GM19240 (cell line): ENCODE measurements around the genes PPIB, KBTBD13 and CILP.

DNA sequence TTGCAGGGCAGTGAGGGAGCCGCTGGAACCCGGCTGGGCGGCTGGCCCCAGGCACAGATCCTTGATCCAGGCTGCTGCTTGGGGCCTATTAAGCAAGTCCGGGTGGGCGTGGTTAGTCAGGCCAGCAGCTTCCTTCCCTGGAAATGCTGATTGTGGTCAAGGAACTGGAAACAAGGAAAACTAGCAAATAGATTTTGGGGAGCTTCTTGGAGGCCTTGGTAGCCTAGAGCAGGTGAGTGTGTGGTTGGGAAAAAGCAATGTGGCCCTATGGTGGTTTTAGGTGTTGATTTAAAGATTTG is 17.8 kb upstream of the SNX22 start:
- RRBS, result 94% methylated on average over 3 of the region's 5 CpGs

GRCh38 chr15:64162456-64163637 is at the start of gene PPIB:
Gene PPIB, minus strand, starts transcription at chr15:64163022.
- RRBS, result 2% methylated on average over 34 of the region's 90 CpGs

DNA sequence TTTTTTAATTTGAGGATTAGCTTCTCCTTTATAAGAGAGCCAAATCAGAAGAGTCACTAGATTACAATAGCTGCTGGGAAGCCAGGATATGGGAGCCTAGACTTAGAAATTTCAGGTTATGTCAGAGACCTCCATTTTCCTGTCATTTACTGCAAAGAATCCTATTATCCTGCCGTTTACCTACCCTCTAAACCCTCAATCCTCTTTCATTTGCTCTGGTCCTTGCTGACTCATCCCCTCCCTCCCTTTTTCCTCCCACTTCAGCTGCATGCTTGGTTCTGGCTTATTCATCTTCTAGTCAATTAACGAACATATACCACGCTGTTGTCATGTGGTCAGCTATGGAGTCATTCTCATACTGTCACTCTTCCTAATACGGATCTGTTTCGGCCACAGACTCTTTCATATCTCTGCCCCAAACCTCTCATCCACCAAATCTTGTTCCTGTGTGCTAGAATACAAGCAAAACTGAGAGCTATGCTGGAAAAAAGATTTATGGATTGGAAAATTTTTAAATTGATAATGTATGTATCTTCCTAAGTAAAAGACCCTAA is 83.9 kb upstream of the PPIB start:
- RRBS, result no CpG with 5 or more reads among the region's 5 CpGs

GRCh38 chr15:64633949-64634466 is 141.4 kb downstream of the RBPMS2 start:
- RRBS, result no CpG with 5 or more reads among the region's 2 CpGs

DNA sequence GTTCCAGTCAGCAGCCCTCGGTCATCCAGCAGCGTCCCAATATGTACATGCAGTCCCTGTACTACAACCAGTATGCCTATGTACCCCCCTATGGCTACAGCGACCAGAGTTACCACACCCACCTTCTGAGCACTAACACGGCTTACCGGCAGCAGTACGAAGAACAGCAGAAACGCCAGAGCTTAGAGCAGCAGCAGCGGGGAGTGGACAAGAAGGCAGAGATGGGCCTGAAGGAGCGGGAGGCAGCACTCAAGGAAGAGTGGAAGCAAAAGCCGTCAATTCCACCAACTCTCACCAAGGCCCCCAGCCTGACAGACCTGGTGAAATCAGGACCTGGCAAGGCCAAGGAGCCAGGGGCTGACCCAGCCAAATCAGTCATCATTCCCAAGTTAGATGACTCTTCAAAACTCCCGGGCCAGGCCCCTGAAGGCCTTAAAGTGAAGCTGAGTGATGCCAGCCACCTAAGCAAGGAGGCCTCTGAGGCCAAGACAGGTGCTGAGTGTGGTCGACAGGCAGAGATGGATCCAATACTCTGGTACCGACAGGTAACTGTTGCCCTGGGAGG is 99.6 kb downstream of the RBPMS2 start:
- RRBS, result no CpG with 5 or more reads among the region's 13 CpGs

DNA sequence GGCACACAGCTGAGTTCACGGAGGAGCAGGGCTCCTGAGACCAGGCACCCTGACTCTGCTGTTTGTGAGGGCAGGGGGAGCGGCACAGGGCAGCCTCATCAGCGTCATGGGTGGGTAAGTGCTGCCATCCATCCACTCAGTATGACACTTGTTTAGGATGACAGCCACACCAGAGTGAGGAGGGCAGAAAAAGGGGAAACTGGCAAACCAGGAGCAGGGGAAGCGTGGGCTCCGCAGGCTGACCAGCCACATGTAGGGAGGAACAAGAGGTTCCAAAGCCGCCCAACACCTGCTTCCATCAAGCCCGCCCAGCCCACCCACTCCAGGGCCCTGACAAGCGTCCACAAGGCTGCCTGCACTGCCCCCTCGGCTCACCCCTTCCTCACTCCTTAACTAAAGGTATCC is 19.9 kb downstream of the RBPMS2 start:
- RRBS, result no CpG with 5 or more reads among the region's 9 CpGs

DNA sequence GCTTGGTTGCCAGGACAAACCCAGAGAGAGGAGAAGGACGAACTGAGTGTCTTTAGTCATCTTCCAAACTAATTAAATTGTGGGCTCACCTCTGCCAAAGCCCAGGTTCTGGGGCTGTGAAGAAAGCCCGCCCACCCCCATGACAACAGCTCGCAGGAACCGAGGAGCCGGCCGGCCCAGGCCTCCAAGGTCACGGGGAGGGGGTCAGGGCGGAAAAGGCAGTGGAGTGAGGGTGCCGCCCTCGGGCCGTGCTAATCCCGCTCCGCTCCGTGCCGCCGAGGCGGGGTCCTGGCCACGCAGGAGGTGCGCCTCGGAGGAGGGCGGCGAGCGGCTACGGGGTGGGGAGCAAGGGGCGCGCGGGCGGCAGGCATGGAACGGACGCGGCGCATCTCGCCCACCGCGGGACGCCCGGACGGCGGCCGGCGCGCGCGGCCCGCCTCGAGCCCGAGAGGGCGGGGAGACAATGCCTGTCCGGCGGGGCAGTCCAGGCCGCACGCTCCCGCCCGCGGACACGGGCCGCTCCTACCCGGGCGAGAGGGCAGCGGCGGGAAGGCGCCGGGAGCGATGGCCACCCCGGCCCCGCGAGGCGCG is 727 bp downstream of the RBPMS2 start:
- RRBS, result 3% methylated on average over 24 of the region's 69 CpGs

- RRBS, result no CpG with 5 or more reads among the region's 12 CpGs
These were observed 15.5 kb downstream of the PIF1 start for GRCh38 chr15:64809768-64810527.

DNA sequence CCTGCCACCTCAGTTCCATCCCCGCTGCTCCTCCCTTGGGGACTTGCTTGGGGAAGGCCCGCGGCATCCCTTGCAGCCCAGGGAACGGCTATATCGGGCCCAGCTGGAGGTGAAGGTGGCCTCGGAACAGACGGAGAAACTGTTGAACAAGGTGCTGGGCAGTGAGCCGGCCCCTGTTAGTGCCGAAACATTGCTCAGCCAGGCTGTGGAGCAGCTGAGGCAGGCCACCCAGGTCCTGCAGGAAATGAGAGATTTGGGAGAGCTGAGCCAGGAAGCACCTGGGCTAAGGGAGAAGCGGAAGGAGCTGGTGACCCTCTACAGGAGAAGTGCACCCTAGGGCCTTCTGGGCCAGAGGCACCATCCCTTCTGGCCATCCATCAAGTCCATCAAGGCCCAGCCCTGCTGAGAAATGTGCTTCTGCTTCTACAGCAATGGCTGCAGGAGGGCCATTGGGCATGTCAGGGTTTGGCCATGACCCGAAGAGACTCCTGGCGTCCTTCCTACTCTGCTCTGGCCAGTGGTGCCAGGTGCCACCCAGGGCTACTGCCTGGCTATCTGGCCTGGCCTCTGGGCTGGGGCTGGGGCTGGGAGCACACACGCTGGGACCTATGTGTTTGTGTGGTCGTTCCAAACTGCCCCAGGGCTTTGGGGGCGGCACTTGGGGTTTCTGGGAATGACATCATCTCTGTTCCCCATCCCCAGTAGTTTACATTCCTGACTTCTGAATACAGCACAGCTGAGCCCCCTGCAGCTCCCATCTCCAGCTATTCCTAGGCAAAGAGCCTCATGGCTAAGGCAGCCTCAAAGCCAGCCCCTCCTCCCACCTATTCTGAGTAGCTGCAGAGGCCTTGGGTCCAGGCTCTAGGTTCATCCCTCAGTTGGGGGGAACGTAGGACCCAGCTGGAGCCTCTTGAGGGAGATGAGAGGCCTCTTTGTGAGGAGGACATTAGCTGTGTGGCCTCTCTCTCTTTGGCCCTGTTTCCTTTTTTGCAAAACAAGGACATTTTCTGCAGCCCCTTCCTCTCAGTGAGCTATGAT is 24.2 kb downstream of the PLEKHO2 start:
- RRBS, result no CpG with 5 or more reads among the region's 16 CpGs

GRCh38 chr15:64915576-64916220 is 4.0 kb downstream of the ANKDD1A start:
- RRBS, result no CpG with 5 or more reads among the region's 11 CpGs

DNA sequence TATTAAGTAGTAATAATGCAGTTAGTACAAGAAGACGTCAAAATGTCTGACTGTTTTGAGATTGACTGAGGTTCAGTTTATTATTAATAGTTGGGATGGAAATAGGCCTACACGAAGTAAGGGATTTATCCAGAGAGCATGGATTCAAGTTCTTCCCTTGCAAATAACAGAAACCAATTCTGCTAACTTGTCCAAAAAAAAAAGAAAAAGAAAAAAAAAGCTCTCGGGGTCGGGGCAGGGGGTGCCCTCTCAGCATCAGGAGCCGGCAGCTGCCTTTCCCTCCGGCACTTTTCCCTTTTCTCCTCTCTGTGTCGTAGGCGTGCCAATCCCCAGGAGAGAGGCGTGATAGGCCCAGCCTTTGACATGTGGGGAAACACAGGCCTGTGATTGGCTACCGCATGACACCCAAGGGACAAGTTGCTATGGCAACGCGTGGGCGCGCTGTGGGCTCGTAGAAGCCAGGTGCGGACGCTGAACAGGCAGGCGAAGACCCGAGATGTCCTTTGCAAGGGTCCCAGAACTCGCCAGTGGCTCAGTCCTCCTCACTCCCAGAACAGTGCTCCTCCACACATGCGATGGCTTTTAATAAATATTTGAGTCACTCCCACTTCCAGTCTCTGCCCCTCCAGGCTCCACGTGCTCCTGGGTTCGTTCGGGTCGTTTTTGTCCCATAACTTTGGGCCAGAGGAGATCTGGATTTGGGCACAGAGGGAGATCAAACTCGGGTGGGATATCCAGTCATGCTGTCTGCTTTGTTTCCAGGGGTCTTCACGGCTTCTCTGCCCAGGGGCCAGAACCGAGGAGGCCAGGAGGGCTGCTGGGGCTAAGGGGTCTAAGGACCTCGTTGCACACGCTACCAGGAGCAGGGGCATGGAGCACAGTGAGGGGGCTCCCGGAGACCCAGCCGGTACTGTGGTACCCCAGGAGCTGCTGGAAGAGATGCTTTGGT is 4.2 kb downstream of the SLC51B start:
- RRBS, result no CpG with 5 or more reads among the region's 32 CpGs

DNA sequence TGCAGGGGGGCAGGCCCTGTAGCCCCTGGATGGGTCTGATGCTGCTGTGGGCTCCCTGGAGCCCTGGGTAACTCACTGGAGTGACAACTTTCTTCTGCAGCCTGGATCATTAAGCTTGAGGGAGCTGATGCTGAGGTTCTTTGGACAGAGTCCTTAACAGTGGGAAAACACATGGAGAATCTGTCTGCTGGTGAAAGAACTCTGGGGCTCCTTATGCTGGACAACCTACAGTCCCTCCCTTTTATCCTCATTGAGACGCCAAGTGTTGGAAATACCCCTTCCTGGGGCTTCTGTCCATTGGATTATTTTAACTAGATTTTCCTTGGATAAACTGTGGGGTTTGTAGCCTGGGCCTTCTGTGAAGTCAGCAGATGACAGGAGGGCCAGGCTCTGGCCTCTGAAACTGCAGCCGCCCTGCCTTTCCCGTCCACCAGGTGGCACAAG is 8.9 kb downstream of the SLC51B start:
- RRBS, result no CpG with 5 or more reads among the region's 3 CpGs

DNA sequence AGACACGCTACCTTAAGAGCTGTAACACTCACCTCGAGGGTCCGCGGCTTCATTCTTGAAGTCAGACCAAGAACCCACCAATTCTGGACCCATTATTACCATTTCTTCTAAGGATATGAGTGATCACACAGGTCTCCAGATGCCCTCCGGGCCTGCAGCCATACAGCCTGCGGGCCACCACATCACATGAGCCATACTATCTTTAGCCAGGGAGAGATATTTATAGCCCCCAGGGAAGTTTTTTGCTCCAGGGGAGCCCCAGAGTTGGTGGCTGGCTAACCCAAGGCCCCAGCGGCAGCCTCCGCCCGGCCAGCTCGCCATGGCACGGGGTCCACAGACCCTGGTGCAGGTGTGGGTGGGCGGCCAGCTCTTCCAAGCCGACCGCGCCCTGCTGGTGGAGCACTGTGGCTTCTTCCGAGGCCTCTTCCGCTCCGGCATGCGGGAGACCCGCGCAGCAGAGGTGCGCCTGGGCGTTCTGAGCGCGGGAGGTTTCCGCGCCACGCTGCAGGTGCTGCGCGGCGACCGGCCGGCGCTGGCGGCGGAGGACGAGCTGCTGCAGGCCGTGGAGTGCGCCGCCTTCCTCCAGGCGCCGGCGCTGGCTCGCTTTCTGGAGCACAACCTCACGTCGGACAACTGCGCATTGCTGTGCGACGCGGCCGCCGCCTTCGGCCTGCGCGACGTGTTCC is at the start of gene KBTBD13:
Gene KBTBD13, plus strand, starts transcription at position 250 of the 686 bp plus-strand sequence.
- RRBS, result 94% methylated on average over 22 of the region's 56 CpGs

- RRBS, result no CpG with 5 or more reads among the region's 6 CpGs
These were observed 4.7 kb downstream of the PDCD7 start for GRCh38 chr15:65128896-65129401.

- RRBS, result 2% methylated on average over 24 of the region's 34 CpGs
These were observed 865 bp downstream of the CLPX start for GRCh38 chr15:65184136-65184818.

DNA sequence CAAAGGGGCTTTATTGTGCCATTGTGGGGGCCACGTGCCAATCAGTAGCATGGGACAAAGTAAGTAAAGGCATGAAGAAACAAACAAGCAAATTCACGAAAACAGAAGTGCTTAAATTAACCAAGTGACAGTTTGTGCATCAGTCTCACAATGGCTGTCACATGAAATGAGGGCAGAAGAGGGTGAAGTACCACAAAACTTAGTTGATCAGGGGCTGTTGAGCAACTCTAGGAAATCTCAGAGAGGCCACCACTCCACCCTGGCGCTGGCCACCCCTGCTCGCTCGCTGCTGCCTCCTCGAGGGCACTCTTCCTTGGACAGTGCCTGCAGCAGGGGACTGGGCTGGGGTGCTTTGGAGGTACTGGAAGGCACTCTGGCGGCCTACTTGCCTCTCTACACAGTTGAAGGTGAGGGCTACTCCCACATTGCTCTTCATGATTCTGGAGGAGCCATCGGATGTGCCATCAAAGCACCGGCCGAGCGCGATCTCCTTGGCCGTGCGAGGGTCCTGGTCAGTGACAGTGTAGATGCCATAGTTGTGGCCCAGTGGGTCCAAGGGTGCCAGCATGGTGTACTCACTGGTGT is 11.5 kb upstream of the CLPX start:
- RRBS, result no CpG with 5 or more reads among the region's 14 CpGs

- RRBS, result no CpG with 5 or more reads among the region's 7 CpGs
These were observed at the start of gene CILP for GRCh38 chr15:65211387-65211845. Gene CILP, minus strand, starts transcription at chr15:65211473.

GRCh38 chr15:65423766-65424157 is 1.0 kb upstream of the IGDCC4 start:
- RRBS, result no CpG with 5 or more reads among the region's 5 CpGs

DNA sequence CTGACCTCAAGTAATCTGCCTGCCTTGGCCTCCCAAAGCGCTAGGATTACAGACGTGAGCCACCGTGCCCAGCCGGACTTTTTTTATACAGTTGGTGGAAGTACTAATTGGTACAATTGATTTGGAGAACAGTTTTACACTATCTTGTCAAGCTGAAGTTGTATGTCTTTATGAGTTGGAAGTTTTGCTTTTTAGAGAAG is 9.1 kb downstream of the HACD3 start:
- RRBS, result no CpG with 5 or more reads among the region's 4 CpGs

GRCh38 chr15:65578626-65579474 is 32.1 kb downstream of the INTS14 start:
- RRBS, result no CpG with 5 or more reads among the region's 5 CpGs